Tibial nerve (tissue), 3 donors: Measurements from ENCODE around the gene ANKRD36.

- PRO-cap: no peak
- RAMPAGE, long total RNA, 3 experiments: no peak in any of the 3 experiments
Observed at GRCh38 chr2:96203180-96203943, 5.3 kb downstream of the STARD7 start.

- PRO-cap: bidirectional peak, plus-strand start at chr2:96209015, minus-strand start at chr2:96208822
- RAMPAGE, long total RNA, 3 experiments: no peak in any of the 3 experiments
Observed at GRCh38 chr2:96208892-96209483, 361 bp upstream of the STARD7 start.

- PRO-cap: no peak
- RAMPAGE, long total RNA, 3 experiments: no peak in any of the 3 experiments
Observed at GRCh38 chr2:96245463-96246441, 20.0 kb downstream of the TMEM127 start.

DNA sequence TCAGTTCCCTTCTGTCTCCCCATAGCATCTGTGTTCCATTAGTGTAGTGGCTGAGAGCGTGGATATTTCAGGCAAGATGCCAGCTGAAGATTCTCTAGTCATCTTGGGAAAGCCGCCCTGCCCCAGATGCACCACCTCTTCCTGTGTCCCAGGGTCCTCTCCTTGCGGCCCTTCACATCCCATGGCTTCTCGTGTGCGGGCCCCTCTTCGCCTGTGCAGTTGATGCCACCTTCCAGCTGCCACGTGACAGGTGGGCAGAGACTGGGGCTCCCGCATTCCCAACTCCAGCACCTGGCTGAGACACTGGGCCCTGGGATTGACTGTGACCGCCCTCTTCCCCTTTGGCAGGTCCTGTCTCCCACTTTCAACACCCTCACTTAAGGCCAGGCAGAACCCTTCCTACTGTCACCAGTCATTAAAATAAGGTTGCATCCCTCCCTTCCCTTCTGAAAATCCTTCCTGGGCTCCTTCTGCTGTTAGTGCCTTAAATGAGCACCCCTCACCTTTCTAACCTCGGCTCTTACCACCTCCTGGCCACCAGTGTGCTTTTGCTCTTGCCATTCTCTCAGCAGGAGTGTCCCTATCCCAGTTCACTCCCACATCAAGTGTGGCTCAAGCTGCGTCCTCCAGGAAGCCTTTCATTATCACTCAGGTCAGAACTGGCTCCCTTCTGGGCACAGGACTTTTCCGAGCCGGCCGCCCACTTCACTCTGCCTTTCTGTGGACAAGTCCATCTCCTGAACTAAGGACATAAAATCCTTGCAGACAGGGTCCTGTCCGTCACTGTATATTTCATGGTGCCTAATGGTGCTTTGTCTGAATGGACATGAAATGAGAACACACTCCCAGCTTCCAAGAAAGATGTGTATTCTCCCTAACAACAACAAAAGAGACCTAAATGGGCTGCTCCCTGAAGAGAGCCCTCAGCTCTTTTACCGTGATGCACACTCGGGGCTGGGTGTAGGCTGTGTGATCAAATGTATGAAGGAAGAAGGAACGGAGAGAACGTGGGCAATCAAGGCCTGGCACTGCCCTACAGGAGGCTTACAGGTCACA is 15.7 kb downstream of the TMEM127 start:
- PRO-cap: no peak
- RAMPAGE, long total RNA, 3 experiments: no peak in any of the 3 experiments

- PRO-cap: unidirectional peak, minus-strand start at chr2:96413399
- RAMPAGE, long total RNA, 3 experiments: no peak in any of the 3 experiments
Observed at GRCh38 chr2:96413154-96413765, 77.7 kb downstream of the NCAPH start.

- PRO-cap: no peak
- RAMPAGE, long total RNA, 3 experiments: no peak in any of the 3 experiments
Observed at GRCh38 chr2:96551543-96552369, 15.2 kb downstream of the ARID5A start.

- PRO-cap: no peak
- RAMPAGE, long total RNA, 3 experiments: no peak in any of the 3 experiments
Observed at GRCh38 chr2:96747331-96747668, 7.4 kb upstream of the LMAN2L start.

DNA sequence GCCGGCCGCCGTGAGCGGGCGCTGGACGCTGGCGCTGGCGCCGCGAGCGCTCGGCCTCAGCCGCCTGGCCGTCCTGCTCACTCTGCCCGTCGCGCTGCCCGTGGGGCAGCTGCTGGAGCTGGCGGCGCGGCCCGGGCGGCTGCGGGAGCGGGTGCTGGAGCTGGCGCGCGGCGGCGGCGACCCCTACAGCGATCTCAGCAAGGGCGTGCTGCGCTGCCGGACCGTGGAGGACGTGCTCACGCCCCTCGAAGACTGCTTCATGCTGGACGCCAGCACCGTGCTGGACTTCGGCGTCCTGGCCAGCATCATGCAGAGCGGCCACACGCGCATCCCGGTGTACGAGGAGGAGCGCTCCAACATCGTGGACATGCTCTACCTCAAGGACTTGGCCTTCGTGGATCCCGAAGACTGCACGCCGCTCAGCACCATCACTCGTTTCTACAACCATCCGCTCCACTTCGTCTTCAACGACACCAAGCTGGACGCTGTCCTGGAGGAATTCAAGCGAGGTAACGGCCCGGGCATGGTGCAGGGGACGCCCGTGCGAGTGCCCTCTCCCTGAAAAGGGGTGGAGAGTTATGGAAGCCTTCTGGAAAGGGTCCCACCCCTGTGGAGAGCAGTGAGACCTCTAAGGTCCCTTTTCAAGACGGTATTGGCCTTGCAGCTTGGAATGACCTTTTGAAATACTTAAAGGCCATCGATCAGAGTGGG is 1.1 kb downstream of the CNNM3 start:
- PRO-cap: no peak
- RAMPAGE, long total RNA, 3 experiments: no peak in any of the 3 experiments

DNA sequence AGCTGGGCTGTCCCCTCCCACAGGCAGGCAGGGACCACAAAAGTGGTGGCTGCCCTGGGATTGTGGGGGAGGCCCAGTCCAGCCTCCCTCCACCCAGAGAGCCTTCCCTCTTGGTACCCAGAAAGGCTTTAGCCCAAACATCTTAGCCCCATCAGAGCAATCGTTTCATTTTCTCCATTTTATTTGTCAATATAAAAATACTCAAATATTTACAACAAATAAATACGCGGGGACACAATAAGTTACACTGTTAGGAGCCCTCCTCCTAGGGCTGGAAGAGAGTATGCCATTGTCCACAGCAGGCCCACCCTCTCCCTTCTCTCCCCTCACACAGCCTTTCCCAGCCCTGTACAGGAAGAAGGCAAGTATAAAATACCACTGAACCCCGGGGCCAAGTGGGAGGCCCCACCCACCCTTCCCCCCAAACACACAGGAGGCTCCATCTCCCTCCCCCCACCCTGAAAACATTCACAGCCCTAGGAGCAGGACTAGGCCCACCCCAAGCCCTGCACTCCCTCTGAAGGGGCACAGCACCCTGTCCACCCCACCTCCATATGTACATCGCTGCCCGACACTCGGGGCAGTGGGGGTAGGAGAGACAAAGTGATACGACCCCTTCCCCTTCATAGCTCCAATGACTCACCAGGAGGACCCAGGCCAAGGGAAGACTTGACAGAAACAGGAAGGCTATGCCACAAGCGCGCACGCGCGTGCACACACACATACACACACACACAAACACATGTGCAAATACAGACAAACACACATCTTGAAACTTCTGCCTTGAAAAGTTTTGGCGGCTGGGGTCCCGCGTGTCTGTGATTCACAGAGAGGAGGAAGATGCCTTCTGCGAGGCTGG is 2.0 kb upstream of the ANKRD39 start:
- PRO-cap: no peak
- RAMPAGE, long total RNA, 3 experiments: no peak in any of the 3 experiments

GRCh38 chr2:96875792-96876833 is 6.2 kb upstream of the SEMA4C start:
- PRO-cap: no peak
- RAMPAGE, long total RNA, 3 experiments: no peak in any of the 3 experiments

DNA sequence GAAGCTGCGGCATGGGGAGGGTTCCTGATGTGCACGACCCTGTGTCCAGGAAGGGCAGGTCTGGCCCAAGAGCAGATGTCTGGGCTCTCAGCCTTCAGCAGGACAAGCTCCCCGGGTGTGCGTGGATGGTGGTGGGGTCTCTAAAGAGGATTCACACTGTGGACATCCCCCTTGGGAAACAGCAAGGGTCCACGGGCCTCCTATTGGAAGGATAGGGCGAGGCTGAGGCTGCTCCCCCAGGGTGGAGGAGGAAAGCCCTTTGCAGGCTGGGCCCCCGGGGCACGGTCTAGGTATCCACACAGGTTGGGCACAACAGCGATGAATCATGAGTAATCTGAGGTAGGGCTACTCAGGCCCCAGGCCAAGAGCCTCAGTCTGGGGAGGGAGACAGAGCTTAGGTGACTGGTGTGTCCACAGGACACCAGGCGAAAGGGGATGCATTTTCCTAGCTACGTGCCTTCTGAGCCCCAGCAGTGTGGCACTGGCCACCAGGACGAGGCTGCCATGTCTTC is 14.4 kb upstream of the SEMA4C start:
- PRO-cap: no peak
- RAMPAGE, long total RNA, 3 experiments: no peak in any of the 3 experiments

- PRO-cap: no peak
- RAMPAGE, long total RNA, 3 experiments: no peak in any of the 3 experiments
Observed at GRCh38 chr2:96897843-96898420, 28.1 kb upstream of the SEMA4C start.

- PRO-cap: no peak
- RAMPAGE, long total RNA, 3 experiments: no peak in any of the 3 experiments
Observed at GRCh38 chr2:96913824-96914360, 44.0 kb upstream of the SEMA4C start.

DNA sequence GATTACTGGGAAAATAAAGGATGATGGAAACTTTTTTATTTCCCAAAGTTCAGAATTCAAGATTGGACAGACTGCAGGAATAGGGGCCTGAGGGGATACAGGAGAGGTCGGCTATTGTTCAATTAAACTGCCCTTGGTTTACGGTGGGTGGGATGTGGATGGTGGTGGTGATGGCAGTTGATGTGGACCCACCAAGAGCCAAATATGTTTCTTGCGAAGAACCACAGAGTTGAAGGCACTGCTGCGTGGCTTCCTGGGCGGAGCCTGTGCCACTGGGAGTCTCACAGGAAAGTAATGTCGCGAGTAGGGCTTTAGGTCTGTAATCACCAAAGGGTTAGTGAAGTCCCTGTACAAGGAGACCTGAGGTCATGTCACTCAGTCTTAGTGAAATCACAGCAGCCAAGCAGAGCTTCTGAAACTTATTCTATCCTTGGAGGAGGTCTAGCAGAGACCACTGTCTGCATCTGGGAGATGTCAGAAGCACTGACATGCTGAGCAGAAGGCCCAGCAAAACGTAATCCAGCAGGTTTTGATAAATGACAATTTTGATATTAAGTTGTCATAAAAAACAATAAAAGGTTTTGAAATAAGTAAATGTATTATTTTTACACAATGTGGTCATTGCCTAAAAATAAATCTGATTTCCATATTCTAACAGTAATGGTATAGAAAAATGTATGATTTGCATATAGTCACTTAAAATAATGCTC is 46.1 kb downstream of the FAHD2B start:
- PRO-cap: no peak
- RAMPAGE, long total RNA, 3 experiments: no peak in any of the 3 experiments

GRCh38 chr2:97112962-97114093 is at the start of gene ANKRD36:
ANKRD36 (plus strand) TSS chr2:97113153.
- PRO-cap: bidirectional peak, plus-strand start at chr2:97113200, minus-strand start at chr2:97113071; bidirectional peak, plus-strand start at chr2:97113607, minus-strand start at chr2:97113377
- RAMPAGE, long total RNA, 3 experiments: start-site peak on the plus strand in 1 of 3 experiments, at chr2:97113143-97113616 at its widest, 21 to 104 reads per replicate

DNA sequence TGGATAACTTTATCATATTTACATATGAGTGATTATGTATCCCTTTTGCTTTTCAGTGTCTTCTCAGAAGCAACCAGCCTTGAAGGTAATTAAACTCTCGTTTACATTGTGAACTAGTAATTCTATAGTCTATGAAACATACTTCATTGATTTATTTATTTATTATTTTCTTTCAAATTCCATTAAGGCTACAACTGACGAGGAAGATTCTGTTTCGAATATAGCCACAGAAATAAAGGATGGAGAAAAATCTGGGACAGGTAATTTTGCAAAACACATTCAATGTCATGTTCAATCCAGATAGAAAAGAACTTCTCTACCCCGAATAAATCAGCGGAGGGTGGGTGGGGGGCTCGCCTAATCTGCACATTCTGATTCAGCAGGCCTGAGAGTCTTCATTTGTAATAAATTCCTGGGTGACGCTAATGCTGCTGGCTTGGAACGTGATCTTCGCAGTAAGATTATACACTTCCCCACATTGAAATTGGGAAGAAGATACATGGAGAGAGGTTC is 76.1 kb downstream of the ANKRD36 start:
- PRO-cap: no peak
- RAMPAGE, long total RNA, 3 experiments: start-site peak on the plus strand in 1 of 3 experiments, centred at position 228 of the sequence, 26 reads per replicate

DNA sequence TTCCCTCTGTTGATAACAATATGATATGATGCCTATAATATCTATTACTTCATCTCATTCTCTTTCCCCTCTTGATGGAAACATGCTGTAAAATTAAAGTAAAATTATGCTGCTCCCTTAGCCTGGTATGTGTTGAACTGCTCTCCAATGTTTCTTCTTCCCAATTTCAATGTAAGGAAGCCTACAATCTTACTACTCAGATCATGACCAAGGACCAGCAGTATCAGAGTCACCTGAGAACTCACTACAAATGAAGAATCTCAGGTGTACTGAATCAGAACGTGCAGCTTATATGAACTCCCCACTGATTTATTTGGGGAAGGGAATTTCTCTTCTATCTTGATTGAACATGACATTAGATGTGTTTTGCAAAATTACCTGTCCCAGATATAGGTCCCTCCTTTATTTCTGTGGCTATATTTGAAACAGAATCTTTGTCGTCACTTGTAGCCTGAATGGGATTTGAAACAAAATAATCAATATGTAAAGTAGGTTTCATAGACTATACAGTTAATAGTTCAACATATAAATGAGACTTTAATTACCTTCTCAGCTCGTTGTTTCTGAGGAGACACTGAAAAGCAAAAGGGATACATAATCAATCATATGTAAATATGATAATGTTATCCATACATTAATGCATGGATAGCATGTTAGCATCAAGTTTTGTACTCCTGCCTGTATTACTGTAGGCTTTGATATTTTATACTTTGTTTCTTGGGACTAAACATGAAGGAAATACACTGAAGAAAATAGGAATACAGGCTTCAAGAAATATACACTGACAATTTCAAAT is 29.2 kb downstream of the ANKRD36B start:
- PRO-cap: no peak
- RAMPAGE, long total RNA, 3 experiments: no peak in any of the 3 experiments

- PRO-cap: no peak
- RAMPAGE, long total RNA, 3 experiments: no peak in any of the 3 experiments
Observed at GRCh38 chr2:97637023-97637718, 8.7 kb upstream of the COX5B start.

- PRO-cap: no peak
- RAMPAGE, long total RNA, 3 experiments: start-site peak on the minus strand in 1 of 3 experiments, at chr2:97658391-97658776 at its widest, 47 reads per replicate
Observed at GRCh38 chr2:97657672-97658753, 5.8 kb downstream of the ACTR1B start.

- PRO-cap: no peak
- RAMPAGE, long total RNA, 3 experiments: no peak in any of the 3 experiments
Observed at GRCh38 chr2:97707468-97707892, 5.9 kb upstream of the ZAP70 start.